AG04449 (cell line): ENCODE measurements around the genes FAR1 and SPON1.

DNA sequence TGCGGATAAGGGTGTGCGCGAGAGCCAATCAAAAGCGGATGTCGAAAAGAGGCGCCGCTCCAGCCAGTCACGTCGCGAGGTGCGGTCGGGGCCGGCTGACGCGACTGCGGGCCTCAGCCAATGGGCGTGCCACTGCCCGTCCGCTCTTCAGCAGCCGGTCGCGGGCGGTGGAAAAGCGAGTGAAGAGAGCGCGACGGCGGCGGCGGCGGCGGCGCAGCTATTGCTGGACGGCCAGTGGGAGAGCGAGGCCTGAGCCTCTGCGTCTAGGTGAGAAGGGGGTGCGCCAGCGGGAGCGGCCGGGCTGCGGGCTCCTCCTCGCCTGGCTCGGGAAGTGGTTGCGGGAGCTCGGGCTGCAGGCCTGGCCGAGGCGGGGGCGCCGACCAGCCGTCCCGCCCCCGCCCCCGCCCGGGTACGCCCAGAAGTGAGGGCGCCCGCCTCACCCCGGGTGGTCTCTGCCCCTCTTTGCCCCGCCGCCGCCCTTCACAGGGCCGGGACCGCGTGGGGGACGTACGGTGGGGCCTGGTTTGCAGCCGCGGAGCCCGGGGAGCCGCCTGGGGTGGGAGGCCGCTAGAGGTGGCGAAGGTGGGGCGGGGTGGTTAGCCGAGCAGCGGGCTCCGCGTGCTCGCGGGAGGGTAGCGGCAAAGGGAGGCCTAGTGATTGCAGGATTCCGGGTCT, at the start of gene FAR1:
FAR1 (plus strand) TSS at position 129 of the 675 bp plus-strand sequence.
- RRBS, result 2% methylated on average over 28 of the region's 81 CpGs

GRCh38 chr11:13787425-13787789, 118.9 kb downstream of the FAR1 start:
- RRBS, result no CpG with 5 or more reads among the region's 6 CpGs

- RRBS, result 3% methylated on average over 3 of the region's 69 CpGs
These were observed at the start of gene SPON1 for GRCh38 chr11:13962126-13962963. SPON1 (plus strand) TSS chr11:13962723.

- RRBS, result no CpG with 5 or more reads among the region's 5 CpGs
These were observed 167.6 kb downstream of the RRAS2 start for GRCh38 chr11:14191227-14192023.

- RRBS, result no CpG with 5 or more reads among the region's 7 CpGs
These were observed 8.6 kb downstream of the RRAS2 start for GRCh38 chr11:14350281-14350812.

DNA sequence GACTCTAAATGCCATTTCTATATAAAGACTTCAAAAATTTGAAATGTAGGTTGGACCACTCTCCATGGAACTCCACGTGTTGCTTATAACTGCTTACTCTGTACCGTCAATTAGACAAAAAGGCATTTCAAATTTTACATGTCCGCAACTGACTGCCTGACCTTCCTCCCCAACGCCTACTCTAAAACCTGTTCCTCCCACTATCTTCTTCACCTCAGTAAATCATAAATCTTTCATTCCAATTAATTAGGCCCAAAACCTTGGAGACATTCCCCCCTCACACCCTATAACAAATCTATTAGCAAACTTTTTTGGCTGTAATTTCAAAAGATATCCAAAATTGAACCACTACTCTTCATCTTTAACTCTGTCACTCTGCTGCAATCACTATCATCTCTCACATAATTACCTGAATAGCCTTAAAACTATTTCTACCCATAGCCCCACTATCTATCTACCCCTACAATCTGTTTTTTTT, 9.5 kb upstream of the COPB1 start:
- RRBS, result no CpG with 5 or more reads among the region's 4 CpGs

DNA sequence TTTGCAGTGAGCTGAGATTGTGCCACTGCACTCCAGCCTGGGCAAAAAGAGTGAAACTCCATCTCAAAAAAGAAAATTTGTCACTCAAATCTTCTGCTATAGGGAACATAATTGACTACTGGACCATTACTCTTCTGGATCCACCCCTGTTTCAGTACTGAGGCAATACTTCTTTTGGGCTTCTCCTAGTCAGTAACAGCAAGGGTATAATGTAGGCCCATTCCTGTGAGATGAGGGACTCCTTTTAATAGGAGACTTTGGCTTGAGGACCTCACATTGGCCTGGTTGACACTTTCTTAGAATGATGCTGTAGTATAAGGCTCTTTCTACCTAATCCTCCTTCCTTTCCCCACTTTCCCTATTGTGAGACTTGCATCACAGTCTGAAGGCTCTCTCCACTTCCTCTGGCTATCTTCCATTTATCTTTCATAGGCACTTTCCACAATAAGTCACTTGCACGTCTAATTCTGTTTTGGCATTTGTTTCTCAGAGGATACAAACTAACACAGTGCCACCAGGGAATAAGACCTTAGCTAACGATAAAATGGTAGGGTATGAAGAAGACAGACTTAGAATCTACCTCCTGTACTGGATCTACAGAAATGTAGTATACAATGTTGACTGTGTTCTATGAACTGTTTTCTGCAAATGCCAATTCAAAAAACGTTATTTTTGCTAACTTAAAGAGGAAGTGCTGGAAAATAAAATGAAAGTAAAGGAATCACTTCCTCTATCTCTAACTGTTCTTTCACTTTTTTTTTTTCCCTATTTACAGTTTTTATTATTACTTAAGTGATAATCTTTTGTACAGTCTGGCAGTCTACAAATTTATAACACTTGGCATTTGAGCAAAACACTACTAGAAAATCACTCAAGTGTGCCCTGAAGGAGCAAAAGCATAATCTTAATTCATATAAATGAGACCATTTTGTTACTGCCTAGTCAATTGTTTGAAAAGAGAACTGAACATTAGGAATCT, 17.9 kb upstream of the PDE3B start:
- RRBS, result no CpG with 5 or more reads among the region's 3 CpGs

DNA sequence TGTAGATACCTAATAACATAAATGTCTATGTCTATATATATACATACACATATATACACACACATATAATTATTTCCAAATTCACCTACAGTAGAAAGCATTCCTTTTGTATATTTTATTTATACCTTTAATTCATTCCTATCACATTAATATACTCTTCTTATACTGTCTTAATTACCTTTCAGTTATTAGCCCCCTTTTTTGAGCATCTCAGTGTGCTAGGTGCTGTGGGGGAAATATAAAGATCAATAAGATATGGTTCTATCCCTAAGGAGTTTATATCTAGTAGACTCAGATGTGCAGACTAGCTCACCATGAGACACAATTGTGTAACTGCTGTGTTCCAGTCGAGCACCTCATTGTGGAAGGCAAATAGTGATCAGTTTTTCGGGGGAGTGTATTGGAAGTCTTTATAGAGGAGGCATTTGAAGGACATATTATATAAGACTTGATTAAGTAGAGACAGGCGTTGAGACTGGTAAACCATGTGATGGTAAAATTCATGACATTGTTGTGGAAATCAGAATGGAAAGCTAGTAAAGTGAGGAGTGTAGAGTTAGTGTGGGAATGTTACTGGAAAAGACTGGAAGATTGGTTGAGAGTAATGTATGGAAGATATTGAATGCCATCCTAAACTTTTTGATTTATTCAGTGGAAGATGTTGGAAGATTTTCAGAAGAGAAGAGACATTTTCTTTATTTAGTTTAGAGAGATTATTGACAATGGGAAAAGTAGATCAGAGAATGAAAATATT, 11.9 kb downstream of the PDE3B start:
- RRBS, result no CpG with 5 or more reads among the region's 3 CpGs

DNA sequence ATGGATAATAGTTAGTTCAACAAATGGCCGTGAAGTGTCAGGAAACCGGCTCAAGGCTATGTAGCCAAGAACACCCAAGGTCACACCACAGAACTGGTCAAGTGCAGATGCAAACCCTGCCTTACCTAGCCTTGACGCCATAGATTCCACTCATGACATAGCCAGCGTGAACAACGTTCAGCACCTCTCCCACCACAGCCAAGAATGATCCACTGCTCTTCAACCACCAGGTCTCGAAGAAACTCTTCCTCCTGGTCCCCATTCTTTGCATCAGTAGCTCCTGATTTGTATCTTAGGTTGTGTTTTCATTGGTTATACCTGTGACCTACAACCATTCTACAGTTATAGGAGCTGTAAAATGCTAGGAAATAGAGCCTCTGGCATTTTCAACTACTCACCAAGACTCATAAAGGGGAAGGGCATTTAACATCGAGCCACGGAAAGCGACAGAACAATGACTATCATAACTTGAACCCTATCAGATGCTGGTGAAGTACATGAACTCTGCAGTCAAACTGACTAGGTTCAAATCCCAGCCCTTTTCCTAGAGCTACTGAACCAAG, 588.2 kb downstream of the SOX6 start:
- RRBS, result no CpG with 5 or more reads among the region's 9 CpGs

DNA sequence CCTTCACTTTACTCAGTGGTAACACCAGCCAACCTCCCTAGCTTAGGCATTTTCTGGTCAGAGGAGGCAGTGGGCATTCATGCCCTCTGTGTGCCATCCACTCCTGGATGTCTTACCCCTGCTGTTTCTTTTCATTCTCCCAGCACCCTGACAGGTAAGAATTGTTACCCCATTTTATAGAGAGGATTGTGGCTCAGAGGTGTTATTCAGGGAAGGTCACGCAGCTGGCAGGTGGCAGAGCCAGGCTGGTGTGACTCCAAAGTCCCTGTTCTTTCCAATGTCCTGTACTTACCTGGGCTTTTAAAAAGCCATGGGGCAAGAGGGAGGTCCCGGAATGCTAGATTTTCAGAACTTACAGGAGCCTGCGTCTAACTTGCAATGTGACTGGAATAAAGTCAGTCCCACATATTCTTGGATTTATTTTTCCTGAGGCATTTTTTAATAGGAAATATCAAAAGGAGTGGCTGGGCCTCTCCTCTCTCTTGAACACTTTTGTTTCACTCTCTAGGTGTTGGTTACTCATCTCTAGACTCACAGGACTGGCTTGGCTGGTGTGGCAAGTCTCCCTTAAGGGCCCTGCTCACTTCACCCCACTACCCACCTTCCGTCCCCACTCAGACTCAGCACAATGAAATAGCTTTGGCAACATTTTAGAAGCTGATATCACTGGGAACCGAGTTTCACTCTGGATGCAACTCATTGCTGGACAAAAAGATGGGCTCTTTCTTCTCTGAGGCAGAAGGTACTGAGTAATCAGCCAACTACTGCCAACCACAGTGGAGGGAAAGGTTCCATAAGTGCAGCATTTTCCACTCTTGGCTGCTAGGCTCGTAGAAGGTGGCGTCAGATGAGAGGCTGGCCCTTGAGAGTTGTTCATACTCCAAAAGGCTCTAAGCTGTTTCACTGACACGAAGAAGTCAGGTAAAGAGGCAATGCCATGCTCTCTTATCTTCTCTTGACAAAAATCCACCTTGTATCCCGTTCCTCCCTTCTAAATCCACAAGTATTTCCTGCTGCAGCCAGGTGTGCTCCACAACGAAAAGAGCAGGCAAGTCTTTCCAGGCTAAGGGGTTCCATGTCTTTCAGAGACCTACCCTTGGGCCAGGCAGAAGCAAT, 390.8 kb downstream of the SOX6 start:
- RRBS, result no CpG with 5 or more reads among the region's 10 CpGs

DNA sequence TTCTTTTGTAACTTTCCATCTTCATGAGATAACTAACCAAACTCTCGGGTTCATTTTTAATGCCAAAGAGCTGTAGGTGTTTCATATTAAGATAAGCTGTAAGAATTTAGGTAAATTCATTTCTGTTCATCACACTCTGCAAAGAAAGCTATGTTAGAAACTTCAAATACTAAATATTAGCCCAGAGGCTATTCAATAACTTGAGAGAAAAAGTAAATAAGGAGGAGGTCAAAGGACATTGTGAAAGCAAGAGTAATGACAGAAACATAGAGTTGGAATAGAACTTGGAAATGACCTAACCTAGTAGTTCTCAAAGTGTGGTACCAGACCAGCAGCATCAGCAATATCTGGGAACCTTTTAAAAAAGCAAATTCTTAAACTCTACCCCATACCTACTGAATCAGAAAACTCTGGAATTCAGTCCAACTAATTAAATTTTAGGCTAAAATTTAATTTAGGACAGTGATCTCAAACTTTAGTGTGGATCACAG, 241.4 kb downstream of the SOX6 start:
- RRBS, result no CpG with 5 or more reads among the region's 1 CpG

- RRBS, result no CpG with 5 or more reads among the region's 2 CpGs
These were observed 83.1 kb upstream of the C11orf58 start for GRCh38 chr11:16655390-16655719.

DNA sequence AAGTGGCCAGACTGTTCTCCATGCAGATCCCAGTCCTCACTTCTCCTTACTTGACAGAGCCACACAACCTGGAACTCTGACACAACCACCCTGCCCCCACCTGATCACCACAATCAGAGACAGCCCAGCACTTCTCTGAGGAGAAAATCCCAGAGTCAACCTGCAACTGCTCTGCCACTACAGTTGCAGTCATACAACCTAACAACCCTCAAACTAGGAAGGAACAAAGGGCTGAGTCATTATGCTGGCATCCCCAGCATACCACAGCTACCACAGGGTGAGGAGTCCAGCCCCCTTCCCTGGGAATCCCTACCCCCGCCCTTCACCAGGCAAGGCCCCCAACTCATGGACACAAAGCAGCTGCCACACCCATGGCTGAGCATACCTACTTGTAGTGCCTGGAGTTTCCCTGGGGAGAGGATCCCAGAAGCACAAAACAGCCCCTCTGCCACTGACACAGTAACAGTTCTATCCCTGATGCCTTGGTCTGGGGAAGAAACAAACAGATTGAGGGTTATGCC, 68.6 kb upstream of the C11orf58 start:
- RRBS, result no CpG with 5 or more reads among the region's 1 CpG

DNA sequence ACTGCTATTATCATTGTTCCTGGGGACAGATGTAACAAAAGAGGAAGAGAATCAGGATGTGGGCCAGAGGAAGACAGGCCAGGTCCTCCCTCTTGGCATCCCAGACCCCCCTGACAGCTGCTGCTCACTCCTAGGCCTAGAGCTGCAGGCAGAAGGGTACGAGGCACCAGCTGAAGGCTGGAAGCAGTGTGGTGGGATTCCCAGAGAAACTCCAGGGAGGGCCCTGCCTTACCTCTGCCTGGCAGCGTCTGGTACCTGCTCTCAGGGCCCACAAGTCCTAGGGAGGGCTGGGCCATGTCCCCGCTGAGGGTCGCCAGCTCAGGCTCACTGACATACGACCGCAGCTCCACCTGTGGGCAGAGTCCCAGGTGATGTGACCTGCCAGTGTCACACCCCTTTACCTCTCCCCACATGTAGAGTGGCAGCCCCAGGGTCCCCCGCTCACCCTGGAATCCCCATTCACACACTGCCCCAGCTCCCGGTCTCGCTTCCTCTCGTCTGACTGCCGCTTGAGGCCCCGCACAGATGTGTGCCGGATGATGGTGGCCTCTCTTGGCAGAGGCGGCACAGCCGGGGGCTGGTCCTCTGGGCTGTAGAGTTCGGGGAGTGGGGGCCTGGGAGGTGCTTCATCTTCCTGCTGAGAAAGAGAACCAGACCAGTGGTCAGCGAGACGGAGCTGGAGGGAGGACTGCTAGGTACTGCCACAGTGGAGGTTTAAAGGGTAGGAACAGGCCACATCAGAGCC, 52.3 kb downstream of the C11orf58 start:
- RRBS, result 69% methylated on average over 6 of the region's 18 CpGs

DNA sequence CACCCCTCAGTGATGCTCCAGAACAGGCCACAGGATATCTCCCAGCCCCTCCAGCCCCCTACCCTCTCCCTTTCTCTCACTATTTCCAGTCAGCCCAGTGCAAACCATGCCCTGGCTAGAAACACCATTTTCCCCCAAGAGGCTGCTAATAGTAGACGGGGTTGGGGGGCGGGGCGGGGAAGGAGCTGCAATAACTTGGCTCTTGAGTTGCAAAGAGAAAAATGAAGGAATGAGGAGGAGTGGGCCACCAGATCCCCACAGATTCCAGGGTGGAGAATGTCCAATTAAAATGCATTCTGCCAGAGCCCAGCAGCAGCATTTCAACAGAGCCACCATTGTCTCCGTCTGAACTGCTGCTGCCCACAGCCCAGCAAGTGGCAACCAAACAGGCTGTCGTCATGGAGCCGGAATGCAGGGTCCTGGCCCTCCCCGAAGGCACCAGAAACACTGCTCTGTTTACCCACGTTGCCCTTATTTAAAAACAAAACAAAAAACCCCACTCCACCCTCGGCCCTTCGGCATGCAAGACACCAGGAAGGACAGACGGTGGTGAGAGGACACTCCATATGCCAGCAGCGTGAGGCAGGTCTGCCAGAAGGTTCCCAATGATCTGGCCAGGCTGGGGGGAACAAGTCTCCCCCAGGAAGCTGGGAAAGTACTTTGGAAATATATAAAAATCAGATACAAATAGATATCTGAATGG, 32.6 kb downstream of the PLEKHA7 start:
- RRBS, result no CpG with 5 or more reads among the region's 12 CpGs

DNA sequence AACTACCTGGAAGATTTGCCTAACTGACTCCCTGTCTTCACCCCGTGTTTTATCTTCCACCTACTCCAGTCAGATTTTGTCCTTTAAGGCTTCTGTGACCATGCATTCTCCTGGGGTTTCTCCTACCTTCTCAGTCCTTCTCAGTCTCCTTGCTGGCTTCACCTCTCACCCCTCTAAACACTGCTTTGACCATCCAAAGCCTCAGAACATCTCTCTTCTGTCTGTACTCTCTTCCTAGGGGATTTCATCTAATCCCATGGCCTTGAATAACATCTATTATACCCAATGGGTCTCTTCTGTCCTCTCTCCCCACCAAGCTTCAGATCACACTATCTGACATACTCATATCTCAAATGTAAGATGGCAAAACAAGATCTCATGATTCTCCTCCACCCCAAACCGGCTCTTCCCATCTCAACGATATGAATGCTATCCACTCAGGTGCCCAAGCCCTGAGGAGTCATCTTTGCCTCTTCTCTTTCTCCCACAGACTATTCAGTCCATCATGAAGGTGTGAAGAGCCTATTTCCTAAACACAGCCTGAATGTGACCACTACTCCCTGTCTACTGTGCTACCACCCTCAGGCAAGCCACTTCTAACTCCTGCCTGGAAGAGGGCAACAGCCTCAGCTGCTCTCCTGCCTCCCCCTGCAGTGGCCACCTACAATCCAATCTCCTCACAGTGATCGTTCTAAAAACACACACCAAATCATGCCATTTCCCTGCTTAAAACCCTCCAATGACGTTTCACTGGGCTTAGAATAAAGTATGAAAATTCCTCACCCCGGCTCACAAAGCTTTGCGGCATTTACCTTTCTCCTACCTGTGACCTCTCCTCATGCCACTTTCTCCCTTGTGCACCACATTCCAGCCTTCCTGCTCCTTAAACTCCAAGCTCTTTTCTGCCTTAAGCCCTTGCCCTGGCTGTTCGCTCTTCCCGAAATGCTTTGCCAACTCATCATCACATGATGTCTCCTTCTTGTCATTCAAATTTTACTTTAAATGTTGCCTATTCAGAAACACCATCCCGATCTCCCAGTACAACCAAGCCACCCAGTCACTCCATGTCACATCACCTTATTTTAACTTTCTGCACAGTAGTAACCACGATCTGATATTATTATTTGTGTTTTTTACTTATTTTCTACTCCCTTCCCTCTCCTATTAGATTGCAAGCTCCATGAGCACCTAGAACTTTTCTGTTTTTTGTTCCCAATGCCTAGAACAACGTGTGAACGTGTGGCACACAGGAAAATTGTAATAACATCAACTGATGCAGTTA, 2.3 kb downstream of the PLEKHA7 start:
- RRBS, result no CpG with 5 or more reads among the region's 13 CpGs

DNA sequence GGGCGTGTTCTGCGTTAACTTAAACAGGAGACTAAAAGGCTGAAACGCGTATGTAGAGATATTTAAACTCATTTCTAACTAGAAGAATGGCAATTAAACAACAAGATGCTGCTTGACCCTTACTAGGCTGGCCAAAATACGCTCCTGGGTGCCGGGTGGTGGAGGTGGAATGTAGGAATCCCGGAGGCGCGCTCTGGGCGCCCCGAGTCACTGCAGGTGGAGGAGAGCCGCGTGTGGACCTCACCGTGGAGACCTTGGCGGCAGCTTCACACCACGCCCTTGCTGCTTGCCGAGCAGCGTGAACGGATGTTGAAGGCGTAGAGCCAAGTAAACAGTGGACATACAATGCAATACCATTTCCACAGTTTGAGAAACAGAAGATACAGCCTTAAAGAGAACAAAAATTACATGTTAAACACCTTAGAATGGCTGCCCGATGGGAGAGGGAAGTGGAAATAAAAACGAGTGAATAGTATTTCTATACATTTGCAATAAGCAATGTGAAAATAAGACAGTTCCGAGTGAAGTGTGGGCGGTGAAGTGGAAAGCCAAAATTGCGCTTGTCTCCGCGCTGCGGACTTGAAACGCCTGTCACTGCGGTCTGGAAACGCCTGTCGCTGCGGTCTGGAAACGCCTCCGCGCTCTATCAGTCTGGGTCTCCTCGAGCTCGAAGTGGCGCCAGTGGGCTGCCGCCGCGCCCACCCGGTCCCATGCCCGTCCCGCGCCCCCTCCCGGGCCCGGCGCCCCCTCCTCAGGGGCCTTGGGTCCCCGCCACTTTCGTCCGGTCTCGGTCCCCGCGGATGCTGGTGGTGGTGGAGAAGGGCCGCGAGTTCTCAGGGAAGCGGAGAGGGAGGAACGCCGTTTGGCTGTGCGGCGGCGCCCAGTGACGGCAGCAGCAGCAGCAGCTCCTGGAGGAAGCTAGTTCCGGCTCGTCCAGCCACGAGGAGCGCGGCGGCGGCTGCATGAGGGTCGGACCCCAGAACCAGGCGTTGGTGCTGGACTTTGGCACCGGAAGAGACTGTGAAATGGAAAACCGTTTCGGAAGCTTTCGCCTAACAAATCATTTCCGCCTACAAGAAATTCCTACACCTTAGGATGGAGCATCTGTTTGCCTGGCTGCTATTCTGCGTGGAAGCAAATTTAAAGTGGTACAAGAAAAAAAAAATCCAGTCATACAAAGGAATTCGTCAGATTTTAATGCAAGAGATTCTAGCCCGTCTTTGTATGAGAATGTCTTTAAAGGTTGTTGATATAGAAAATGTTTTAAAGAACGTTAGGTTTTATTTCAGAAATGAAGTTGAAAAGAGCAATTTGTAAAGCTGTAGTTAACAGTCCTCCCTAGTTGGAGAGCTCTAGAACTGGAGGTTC, 1.7 kb downstream of the NCR3LG1 start:
- RRBS, result 2% methylated on average over 14 of the region's 82 CpGs

DNA sequence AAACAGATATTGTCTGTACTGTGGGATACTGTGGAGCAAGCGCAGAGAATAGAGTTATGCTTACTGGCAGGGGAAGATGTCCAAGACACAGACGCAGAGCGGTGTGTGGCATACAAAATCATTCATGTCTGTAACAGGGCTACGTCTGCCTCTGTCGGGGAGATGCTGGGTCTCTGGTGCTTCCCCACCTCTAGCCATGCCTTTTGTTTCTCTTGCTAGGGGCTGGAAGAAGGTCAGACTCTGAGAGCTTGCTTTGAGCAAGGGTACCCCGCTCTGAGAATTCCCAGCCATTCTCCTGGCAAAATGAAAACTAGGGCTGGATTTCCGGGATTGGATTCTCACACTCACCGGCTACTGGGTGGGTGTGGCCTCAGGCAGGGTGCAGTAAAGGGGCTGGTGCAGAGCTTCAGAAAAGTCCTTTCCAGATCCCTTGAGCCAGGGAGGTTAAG, 2.8 kb upstream of the ABCC8 start:
- RRBS, result no CpG with 5 or more reads among the region's 8 CpGs

GRCh38 chr11:17543473-17544045, 657 bp downstream of the USH1C start:
- RRBS, result 50% methylated on average over 5 of the region's 11 CpGs

- RRBS, result no CpG with 5 or more reads among the region's 17 CpGs
These were observed 31.4 kb upstream of the MYOD1 start for GRCh38 chr11:17687764-17688522.